HepG2 (cell line): ENCODE measurements around the genes GET4 and C7orf50.

DNA sequence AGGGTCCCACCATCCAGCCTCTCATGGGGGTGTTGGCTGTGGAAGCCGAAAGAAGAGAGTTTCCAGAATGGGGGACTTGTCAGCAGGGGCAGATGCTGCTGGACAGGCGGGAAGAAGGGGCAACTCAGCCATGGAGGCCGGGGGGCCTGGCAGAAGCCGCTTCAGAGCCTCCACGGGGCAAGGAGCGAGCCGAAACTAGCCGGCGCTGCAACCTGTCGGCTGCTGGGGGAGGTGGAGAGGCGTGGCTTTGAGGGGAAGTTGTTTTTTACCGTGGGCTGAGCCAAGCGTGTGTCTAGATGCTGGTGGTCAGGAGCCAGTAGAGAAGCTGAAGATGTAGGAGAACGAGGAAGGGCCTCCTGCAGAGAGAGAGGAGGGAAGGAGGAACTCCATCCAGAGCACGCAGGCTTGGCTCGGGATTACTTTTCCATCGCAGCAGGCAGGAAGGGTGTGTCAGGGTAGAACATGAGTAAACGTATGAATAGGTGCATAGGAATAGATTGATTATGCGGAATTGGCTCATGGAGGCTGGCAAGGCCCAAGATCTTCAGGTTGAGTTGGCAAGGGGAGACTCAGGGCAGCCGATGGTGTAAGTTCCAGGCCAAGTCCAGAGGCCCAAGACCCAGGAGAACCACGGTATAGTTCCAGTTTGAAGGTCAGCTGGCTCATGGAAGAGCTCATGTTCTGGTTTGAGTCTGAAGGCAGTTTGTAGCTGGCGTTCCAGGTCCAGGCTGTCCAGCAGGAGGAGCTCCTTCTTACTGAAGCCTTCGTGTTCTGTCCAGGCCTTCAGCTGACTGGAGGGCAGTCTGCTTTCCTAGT is 3.8 kb downstream of the SUN1 start:
- RRBS, 2 experiments, result 96 to 97% methylated on average over 6 of the region's 23 CpGs
CAGE:
- cytosol, long polyA minus RNA, result no peak
- cytosol, long polyA plus RNA, result no peak
- long polyA plus RNA, result no peak
- nucleus, long polyA minus RNA, result no peak
- nucleus, long polyA plus RNA, result no peak

GRCh38 chr7:857678-857978 is 18.7 kb upstream of the GET4 start:
- RRBS, 2 experiments, result no CpG with 5 or more reads among the region's 9 CpGs
CAGE:
- cytosol, long polyA minus RNA, result start-site peak on the plus strand at chr7:857846-857888, 9 reads
- cytosol, long polyA plus RNA, result no peak
- long polyA plus RNA, result no peak
- nucleus, long polyA minus RNA, result no peak
- nucleus, long polyA plus RNA, result no peak

DNA sequence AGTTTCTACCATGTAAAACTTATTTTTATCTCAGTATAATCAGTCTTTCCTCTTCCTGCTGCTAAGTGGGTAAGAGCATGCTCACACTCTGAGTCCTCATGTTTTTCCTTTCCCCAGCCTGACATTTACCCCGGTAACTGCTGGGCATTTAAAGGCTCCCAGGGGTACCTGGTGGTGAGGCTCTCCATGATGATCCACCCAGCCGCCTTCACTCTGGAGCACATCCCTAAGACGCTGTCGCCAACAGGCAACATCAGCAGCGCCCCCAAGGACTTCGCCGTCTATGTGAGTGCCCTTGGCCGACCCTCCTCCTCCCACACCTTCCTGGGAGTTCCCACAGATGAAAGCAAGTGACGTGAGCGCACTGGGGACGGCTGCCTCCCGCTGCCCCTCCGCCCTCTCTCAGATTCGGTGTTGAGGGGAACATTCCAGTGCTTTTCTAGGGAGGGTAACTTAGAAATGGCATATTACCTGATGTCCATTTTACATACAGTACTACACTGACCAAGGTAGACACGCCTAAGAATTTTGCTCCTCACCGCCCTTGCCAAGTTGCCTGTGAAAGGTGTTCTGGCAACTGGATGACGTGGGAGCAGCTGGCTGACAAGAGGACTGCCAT is 7.0 kb upstream of the GET4 start:
- RRBS, 2 experiments, result no CpG with 5 or more reads among the region's 17 CpGs
CAGE:
- cytosol, long polyA minus RNA, result no peak
- cytosol, long polyA plus RNA, result no peak
- long polyA plus RNA, result no peak
- nucleus, long polyA minus RNA, result no peak
- nucleus, long polyA plus RNA, result no peak

DNA sequence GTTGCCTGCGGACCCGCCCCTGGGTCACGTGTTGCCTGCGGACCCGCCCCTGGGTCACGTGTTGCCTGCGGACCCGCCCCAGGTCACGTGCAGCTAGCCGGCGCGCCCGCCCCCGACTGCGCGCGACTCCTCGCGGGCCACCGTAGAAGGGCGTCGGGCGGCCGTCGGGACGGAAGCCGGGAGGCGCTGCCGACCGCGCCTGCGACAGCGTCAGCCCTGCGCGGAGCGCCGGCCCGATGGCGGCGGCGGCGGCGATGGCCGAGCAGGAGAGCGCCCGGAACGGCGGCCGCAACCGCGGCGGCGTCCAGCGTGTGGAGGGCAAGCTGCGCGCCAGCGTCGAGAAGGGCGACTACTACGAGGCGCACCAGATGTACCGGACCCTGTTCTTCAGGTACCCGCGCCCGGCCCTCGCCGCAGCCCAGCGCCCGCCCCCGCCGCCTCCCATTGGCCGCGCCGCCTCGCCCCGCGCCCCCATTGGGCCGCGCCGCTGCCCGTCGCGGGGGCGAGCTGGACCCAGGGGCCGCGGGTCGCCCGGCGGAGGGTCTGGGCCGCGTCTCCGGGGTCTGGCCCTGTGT is at the start of gene GET4:
GET4 (plus strand) TSS at position 145 of the 575 bp plus-strand sequence.
- RRBS, 2 experiments, result under 1 to 1% methylated on average over 44 to 47 of the region's 92 CpGs
CAGE:
- cytosol, long polyA minus RNA, result start-site peak on the plus strand centred at position 162 of the sequence, 38 bp wide, 14 reads
- cytosol, long polyA plus RNA, result start-site peak on the plus strand centred at position 181 of the sequence, 77 bp wide, 155 and 97 reads in 2 replicates
- long polyA plus RNA, result no peak
- nucleus, long polyA minus RNA, result no peak
- nucleus, long polyA plus RNA, result start-site peak on the plus strand centred at position 199 of the sequence, 41 bp wide, 157 and 59 reads in 2 replicates

DNA sequence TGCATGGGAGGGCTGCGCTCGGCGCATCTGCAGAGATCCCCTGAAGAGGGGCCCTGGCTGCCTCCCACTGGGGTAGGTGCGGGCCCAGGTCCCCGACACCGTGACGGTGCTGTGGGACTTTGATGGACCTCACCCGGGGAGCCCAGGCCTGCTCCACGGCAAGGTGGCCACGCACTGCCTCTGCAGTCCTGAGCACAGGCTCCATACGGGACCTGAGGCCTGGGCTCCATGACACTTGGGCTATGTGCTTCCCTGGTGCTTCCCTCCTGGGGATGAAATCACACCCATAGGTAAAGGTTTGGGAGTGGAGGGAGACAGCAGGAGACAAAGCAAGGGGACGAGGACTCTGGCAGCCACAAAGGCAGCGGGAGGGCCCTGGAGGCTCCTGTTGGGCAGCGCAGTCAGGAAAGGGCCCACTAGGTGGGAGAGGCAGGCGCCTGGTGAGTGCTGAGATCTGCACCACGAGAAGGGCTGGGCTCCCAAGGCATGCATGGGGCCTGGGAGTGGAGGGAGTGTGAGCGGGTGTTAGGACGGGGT is 12.9 kb downstream of the GET4 start:
- RRBS, 2 experiments, result no CpG with 5 or more reads among the region's 18 CpGs
CAGE:
- cytosol, long polyA minus RNA, result no peak
- cytosol, long polyA plus RNA, result no peak
- long polyA plus RNA, result no peak
- nucleus, long polyA minus RNA, result no peak
- nucleus, long polyA plus RNA, result no peak

- RRBS, 2 experiments, result no CpG with 5 or more reads among the region's 50 CpGs
CAGE:
- cytosol, long polyA minus RNA, result no peak
- cytosol, long polyA plus RNA, result no peak
- long polyA plus RNA, result no peak
- nucleus, long polyA minus RNA, result no peak
- nucleus, long polyA plus RNA, result no peak
Measured at GRCh38 chr7:898336-899234, 22.2 kb downstream of the GET4 start.

- RRBS, 2 experiments, result 88 to 94% methylated on average over 10 to 13 of the region's 52 CpGs
CAGE:
- cytosol, long polyA minus RNA, result no peak
- cytosol, long polyA plus RNA, result no peak
- long polyA plus RNA, result no peak
- nucleus, long polyA minus RNA, result no peak
- nucleus, long polyA plus RNA, result no peak
Measured at GRCh38 chr7:907298-908216, 31.2 kb downstream of the GET4 start.

GRCh38 chr7:924672-925152 is 29.8 kb downstream of the ADAP1 start:
- RRBS, 2 experiments, result 77 to 92% methylated on average over 2 of the region's 18 CpGs
CAGE:
- cytosol, long polyA minus RNA, result no peak
- cytosol, long polyA plus RNA, result no peak
- long polyA plus RNA, result no peak
- nucleus, long polyA minus RNA, result no peak
- nucleus, long polyA plus RNA, result no peak

DNA sequence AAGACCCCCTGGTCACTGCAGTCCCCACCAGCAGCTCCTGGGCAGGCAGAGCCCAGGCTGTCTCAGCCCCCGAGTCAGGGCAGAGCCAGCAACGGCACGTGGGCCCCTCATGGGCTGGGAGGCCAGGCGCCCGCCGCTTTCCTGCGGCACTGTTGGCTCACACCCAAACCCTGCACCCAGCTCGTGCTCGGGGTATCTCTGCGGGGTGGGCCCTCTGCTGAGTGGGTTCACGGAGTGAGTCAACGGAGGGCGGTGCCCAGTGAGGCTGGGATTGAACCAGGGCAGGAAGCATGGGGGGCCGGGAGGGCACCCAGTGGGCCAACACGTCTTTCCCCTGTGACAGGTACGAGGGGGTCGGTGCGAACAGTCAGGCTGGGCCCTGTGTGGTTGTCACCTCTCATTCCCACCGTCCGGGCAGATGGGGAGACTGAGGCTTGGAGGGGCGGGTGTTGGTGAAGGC is 28.9 kb downstream of the ADAP1 start:
- RRBS, 2 experiments, result 80% methylated on average over 2 of the region's 21 CpGs; no CpG with 5 or more reads in 1 of the 2 experiments
CAGE:
- cytosol, long polyA minus RNA, result no peak
- cytosol, long polyA plus RNA, result no peak
- long polyA plus RNA, result no peak
- nucleus, long polyA minus RNA, result no peak
- nucleus, long polyA plus RNA, result no peak

- RRBS, 2 experiments, result no CpG with 5 or more reads among the region's 14 CpGs
CAGE:
- cytosol, long polyA minus RNA, result no peak
- cytosol, long polyA plus RNA, result no peak
- long polyA plus RNA, result no peak
- nucleus, long polyA minus RNA, result no peak
- nucleus, long polyA plus RNA, result no peak
Measured at GRCh38 chr7:963464-963867, 9.0 kb upstream of the ADAP1 start.

GRCh38 chr7:986000-986895 is 3.3 kb downstream of the CYP2W1 start:
- RRBS, 2 experiments, result 92 to 97% methylated on average over 9 of the region's 44 CpGs
CAGE:
- cytosol, long polyA minus RNA, result no peak
- cytosol, long polyA plus RNA, result no peak
- long polyA plus RNA, result no peak
- nucleus, long polyA minus RNA, result no peak
- nucleus, long polyA plus RNA, result no peak

DNA sequence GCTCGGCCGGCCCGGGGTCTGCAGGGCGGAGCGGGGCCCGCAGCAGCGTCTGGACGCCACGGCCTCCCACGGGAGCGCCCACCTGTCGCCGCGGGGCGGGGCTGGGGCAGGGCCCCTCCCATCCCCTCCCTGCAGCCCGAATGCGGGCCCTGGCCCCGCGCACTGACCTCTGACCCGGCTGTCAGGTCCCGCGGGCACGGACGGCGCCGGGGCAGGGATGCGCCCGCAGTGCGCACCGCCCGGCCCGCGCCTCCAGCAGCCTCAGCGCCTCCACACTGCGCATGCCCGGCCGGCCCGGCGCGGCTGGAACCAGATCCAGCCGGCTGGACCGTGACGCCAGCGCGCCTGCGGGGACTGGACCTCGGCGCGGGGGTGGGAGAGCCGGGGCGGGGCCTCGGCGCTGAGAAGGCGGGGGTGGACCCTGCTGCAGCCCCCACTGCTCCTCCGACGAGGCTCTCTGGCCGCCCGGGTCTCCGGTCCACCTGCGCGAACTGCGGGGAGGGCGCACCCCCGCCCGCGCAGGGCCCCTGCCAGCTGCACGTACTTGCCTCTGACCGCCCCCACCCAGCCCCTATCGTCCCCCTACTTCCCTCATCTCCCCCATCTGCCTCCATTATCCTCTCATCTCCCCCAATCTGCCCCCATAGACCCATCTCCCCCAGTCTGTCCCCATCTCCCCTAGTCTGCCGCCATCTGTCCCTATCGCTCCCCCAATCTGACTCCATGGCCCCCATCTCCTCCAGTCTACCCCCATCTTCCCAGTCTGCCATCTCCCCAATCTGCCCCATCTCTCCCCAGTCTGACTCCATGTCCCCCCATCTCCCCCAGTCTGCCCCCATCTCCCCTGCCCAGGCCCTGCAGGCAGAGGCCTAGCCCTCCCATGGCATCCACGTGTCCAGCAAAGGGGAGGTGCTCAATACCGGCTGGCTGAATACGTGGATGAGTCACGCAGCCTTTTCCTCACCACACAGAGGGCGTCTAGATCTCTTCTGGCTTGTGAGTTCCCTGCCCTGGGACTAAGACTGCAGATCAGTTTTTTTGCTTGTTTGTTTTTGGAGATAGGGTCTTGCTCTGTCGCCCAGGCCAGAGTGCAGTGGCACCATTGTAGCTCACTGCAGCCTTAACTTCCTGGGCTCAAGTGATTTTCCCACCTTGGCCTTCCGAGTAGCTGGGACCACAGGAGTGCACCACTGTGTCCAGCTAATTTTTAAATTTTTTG is 15.8 kb upstream of the GPR146 start:
- RRBS, 2 experiments, result 1 to 2% methylated on average over 25 of the region's 78 CpGs
CAGE:
- cytosol, long polyA minus RNA, result start-site peak on the minus strand centred at position 252 of the sequence, 67 bp wide, 51 reads
- cytosol, long polyA plus RNA, result no peak
- long polyA plus RNA, result no peak
- nucleus, long polyA minus RNA, result no peak
- nucleus, long polyA plus RNA, result no peak

GRCh38 chr7:1033475-1033989 is 10.8 kb upstream of the GPR146 start:
- RRBS, 2 experiments, result no CpG with 5 or more reads among the region's 16 CpGs
CAGE:
- cytosol, long polyA minus RNA, result no peak
- cytosol, long polyA plus RNA, result no peak
- long polyA plus RNA, result no peak
- nucleus, long polyA minus RNA, result no peak
- nucleus, long polyA plus RNA, result no peak

DNA sequence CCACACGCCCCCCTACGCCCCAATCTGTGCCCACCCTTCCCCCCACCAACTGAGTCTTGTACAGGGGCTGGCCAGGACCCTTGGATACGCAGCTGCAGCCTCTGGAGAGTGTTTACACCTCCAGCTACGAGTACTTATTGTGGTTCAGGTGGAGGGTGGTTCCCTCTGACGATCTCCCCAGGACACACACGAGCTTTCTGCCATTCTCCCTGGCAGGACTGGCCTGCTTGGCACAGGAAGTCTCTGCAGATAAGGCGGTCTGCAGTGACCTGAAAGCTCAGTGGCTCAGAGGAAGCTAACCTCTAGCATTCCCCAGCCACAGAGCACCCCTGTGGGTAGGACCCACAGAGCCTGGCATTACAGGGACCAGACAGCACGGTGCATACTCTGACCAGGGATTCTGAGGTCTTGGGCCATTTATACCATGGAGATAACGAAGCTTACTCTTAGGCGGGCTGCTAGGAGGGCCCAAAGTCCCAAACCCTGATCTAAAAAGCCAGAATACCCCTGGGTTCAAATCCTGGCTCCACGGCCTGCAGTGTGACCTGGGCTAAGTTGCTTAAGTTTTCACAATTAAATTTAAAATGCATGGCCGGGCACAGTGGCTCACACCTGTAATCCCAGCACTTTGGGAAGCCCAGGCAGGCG is 1.8 kb upstream of the GPR146 start:
- RRBS, 2 experiments, result no CpG with 5 or more reads among the region's 13 CpGs
CAGE:
- cytosol, long polyA minus RNA, result no peak
- cytosol, long polyA plus RNA, result no peak
- long polyA plus RNA, result no peak
- nucleus, long polyA minus RNA, result no peak
- nucleus, long polyA plus RNA, result no peak

DNA sequence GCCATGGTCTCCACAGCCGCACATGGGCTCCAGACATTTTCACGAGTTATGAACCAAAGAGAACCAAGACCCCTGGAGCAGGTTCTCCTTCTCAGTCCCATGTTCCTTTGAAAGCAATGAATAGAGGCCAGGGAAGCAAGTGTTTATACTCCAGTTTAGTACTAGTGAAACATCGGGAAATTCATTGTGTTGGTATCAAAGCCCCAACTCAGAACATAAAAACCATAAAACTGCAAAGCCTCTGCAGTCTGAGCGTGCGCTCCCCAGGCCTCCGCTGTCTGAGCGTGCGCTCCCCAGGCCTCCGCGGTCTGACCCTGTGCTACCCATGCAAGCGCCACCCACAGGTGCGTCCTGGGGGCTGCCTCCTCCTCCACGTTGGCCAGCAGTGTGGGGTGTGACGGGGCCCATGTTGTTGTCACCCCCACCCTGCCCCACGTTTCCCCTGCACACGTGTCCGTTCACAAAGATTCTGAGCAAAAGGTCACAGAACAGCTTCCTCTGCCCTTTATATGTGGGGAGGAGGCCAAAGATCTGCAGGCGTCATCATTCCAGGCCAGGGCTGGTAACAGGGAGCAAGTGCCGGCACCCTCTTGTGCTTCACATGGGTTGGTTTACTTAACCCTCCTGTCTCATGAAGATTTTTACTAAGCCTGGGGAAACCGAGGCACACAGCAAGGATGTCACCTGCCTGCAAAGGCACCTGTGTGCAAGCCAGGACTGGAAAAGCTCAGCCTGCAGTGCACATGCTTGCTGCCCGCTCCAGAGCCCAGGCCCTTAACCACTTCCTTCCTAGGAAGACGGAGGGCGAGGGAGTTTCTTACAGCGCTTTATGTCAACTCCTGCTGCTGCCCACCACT is 4.6 kb downstream of the GPR146 start:
- RRBS, 2 experiments, result no CpG with 5 or more reads among the region's 24 CpGs
CAGE:
- cytosol, long polyA minus RNA, result no peak
- cytosol, long polyA plus RNA, result no peak
- long polyA plus RNA, result no peak
- nucleus, long polyA minus RNA, result no peak
- nucleus, long polyA plus RNA, result no peak

DNA sequence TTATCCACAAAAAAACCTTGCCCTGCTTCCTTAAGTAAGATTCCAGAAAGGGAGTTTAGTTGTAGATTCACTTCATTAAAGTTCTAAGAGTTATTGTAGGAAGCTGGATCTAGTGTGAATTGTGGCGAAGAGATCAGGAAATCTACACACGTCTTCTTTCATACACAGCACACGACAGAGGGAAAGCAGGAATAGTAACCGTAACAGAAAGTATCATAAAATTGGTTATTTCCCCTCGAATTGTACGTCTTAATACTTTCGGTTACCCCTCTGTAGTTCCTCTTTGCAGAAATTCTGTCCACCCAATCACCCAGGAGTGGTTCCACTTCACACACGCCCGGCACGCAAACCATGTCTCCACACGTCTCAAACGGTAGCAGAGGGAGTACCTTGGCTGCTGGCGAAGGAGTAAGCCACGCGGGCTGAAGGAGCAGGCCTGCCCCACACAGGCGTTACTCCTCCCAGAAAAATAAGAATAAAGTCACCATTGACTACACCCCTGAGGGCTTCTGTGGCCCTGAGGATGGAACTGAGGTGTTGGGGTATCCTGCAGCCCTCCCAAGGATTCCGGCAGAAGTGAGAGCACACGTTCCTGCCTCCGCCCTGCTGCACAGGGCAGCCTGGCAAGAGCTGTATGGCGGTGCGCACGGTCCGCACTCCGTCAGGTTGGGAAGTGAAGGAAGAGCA is 17.9 kb downstream of the GPR146 start:
- RRBS, 2 experiments, result no CpG with 5 or more reads among the region's 24 CpGs
CAGE:
- cytosol, long polyA minus RNA, result no peak
- cytosol, long polyA plus RNA, result no peak
- long polyA plus RNA, result no peak
- nucleus, long polyA minus RNA, result no peak
- nucleus, long polyA plus RNA, result no peak

- RRBS, 2 experiments, result 2% methylated on average over 43 of the region's 96 CpGs
CAGE:
- cytosol, long polyA minus RNA, result start-site peak on the minus strand at chr7:1138225-1138257, 235 reads
- cytosol, long polyA plus RNA, result start-site peak on the minus strand at chr7:1138215-1138267, 1,062 and 732 reads in 2 replicates
- long polyA plus RNA, result start-site peak on the minus strand at chr7:1138214-1138251, 461 and 492 reads in 2 replicates
- nucleus, long polyA minus RNA, result start-site peak on the minus strand at chr7:1138223-1138267, 37 reads
- nucleus, long polyA plus RNA, result start-site peak on the minus strand at chr7:1138211-1138244, 115 and 131 reads in 2 replicates
Measured at GRCh38 chr7:1137611-1138756, at the start of gene C7orf50. TSS of gene C7orf50 (minus strand) at chr7:1138247.

DNA sequence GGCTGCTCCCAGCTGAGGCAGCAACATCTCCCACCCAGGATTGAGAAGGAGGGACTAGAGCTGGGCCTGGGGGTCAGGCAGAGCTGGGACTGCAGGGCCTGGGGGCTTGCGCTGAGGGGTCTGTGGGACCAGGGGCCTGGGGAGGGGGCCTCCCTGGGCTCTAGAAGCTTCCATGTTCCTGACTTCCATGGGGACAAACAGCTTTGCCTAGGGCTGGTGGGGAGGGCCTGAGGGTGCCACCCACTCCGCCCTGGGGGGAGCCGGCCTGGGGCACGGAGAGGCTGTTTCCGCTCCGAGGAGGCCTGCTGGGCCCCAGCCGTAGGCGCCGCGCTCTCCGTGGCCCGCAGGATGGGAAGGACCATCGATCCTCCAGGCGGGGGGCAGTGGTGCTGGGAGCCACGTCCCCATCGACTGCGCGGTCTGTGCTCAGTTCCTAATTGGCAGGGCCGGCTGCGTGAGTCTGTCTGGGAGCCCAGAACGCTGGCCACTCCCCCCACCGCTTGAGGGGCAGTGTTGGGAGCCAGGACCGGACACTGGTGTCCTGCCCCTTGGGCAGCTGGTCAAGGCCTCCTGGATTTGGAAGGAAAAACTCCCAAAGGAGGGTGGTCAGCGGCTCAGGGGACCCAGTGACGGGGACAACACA is 88.6 kb downstream of the UNCX start:
- RRBS, 2 experiments, result 11 to 16% methylated on average over 5 of the region's 25 CpGs
CAGE:
- cytosol, long polyA minus RNA, result no peak
- cytosol, long polyA plus RNA, result no peak
- long polyA plus RNA, result no peak
- nucleus, long polyA minus RNA, result no peak
- nucleus, long polyA plus RNA, result no peak

- RRBS, 2 experiments, result no CpG with 5 or more reads among the region's 30 CpGs
CAGE:
- cytosol, long polyA minus RNA, result no peak
- cytosol, long polyA plus RNA, result no peak
- long polyA plus RNA, result no peak
- nucleus, long polyA minus RNA, result no peak
- nucleus, long polyA plus RNA, result no peak
Measured at GRCh38 chr7:1440364-1441453, 18.6 kb downstream of the MICALL2 start.

DNA sequence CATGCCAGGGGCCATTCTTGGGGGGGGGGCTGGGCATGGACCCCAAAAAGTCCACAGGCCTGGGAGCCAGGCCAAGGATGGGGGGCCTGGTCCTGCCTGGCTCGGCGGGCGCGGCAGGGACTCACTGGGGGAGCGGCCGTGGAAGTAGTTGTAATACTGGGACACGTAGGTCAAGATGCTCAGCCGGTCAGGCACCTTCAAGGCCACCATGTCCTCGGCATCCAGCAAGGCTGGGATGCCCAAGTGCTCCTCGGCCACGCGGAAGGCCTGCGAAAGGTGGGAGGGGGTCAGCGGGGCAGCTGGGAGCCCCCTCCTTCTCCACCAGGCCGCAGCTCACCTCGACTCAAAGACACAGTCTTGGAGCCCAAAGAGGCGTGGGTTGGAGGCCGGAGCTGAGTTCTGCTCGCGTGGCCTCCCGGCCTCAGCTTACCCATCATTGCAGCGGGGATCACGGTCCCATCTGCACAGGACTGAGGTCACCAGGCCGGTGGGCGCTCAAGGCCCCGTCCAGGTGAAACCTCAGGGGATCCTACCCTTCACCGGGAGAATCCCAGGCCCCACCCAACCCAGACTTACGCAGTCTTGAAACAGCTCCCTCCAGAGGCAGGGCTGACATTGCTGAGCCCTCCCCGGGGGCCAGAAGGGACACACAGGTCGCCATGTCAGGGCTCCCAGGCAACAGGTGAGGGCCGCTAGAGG is 10.6 kb downstream of the MICALL2 start:
- RRBS, 2 experiments, result 93 to 94% methylated on average over 5 to 8 of the region's 31 CpGs
CAGE:
- cytosol, long polyA minus RNA, result no peak
- cytosol, long polyA plus RNA, result no peak
- long polyA plus RNA, result no peak
- nucleus, long polyA minus RNA, result no peak
- nucleus, long polyA plus RNA, result no peak